Metastatic Lung Carcinoma in the Adrenal Gland (tissue), 1 donor: ENCODE results near the genes TRIM74 and DNAJC30.

DNA sequence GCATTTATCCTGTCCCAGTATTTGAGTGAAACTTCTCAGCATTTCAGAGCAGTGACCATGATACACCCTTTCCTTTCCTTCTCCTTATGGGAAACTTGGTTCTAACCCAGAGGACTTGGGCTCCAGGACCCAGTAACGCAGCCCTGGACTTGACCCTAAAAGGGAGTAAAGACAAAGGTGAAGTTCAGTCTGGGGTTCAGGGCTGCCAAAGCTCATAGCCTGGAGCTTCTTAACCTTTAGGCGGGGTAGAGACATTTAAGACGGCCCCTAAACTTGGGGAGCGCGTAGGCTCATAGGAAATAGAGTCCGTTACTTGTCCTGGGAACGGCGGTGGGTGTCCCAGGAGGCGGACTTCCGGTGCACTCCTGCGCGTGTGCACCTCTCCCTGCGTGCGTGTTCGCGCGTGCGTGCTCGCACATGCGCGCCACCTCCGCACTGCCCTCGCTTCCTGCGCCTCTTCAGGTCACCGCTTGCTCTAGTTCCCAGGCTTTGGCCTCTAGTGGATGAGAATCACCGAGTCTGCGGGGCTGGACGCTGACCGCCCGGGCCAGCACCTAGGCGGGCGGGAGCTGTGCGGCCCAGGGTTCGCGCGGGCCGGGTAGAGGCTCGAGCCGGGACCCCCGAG, 45.9 kb upstream of the POM121 start:
- PRO-cap = bidirectional peak, plus-strand start at position 435 of the sequence, minus-strand start at position 336 of the sequence

DNA sequence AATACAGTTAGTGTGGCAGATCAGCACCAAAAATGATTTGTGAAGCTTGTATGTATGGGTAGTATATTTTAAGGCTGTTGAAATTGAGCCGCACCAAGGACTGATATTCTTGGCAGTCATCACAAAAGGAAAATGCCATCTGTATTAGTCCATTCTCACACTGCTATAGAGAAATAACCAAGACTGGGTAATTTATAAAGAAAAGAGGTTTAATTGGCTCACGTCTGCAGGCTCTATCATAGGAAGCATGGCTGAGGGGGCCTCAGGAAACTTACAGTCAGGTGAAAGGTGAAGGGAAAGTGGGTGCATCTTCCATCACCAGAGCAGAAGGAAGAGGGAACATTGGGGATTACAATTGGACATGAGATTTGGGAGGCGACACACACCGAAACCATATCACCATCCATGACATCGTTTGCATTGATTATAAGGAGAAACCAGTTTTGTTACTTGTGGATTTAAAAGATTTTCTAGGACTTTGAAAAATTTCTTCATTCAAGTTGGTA, 42.9 kb upstream of the POM121 start:
- PRO-cap = no peak

GRCh38 chr7:72926008-72926986, 1.4 kb downstream of the POM121 start:
- PRO-cap = no peak

DNA sequence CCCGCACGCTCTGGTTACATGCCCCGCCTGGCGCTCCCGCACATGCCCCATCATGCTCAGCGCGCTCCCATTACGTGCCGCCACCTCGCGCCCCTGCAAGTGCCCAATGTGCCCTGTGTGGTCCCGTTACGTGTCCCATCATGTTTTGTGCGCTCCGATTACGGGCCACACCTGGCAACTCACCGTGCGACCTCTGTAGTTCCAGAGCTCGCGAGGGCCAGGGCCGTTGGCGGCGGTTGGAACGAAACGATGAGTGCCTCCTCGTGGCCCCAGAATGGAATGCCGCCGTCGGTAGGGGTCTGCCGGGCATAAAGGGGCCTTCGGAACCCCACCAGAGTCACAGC, at the start of gene TRIM74:
TSS of gene TRIM74 (minus strand) at position 58 of the 344 bp plus-strand sequence.
- PRO-cap = no peak

DNA sequence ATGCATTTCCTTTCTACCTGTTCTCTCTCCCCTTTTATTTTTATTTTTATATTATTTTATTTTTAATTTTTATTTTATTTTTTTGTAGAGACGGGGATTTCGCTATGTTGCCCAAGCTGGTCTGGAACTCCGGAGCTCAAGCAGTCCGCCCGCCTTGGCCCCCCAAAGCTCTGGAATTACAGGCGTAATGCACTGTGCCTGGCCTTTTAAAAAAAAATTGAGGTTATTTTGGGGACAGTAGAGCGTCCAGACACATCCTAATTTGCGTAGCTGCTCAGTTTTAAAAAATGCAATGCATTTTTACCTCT, 23.1 kb downstream of the SPDYE8 start:
- PRO-cap = no peak

- PRO-cap = no peak
These were observed 65.2 kb upstream of the SPDYE10 start for GRCh38 chr7:73220341-73220861.

DNA sequence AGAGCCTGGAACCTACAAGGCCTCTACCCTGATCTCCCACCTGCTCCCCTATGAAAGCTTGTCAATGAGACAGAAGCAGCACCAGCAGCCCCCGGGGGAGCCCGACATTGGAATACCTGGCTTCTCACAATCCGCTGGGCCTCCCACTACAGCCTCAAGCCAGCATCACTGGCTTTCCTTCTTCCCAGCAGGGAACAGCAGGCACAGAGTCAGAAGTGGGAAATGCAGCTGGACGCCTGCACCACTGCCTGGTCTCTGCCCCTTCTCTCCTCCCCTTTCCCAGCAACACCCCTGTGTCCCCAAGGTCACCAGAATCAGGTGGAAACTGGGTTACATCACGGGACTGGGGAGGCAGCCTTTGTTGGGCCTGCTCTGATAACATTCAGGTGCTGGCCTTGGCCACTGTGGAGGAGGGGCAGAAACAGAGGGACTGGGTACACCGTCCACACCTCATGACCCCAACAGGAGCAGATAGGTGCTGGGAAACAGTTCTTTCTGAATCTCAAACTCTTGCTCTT, 2.5 kb downstream of the TRIM50 start:
- PRO-cap = no peak

DNA sequence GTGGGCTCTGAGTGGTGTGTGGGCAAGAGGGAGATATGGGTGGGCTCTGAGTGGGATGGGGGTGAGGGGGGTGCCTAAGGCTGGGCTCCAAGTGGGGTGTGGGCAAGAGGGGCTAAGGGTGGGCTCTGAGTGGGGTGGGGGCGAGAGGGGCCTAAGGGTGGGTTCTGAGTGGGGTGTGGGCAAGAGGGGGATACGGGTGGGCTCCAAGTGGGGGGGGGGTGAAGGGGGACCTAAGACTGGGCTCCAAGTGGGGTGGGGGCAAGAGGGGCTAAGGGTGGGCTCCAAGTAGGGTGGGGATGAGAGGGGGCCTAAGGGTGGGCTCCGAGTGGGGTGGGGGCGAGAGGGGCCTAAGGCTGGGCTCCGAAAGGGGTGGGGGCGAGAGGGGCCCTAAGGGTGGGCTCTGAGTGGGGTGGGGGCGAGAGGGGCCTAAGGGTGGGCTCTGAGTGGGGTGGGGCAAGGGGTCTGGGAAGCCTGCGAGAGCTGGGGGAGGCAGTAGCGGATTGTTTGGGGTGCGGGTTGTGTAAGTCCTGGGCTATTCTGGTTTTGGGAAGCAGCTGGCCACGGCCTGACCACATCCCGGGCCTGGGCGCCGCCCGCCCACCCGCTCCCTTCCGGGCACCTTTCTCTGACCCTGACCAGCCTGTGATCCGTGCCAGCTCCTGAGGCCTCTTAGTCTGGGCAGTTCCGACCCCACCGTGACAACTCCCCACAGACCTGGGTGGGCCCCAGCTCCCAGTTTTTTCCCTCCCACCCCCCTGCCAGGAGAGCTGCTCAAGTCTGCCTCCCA, 22.1 kb upstream of the TBL2 start:
- PRO-cap = no peak

GRCh38 chr7:73683304-73683522, at the start of gene DNAJC30:
TSS of gene DNAJC30 (minus strand) at chr7:73683453.
- PRO-cap = bidirectional peak, plus-strand start at chr7:73683597, minus-strand start at chr7:73683418

DNA sequence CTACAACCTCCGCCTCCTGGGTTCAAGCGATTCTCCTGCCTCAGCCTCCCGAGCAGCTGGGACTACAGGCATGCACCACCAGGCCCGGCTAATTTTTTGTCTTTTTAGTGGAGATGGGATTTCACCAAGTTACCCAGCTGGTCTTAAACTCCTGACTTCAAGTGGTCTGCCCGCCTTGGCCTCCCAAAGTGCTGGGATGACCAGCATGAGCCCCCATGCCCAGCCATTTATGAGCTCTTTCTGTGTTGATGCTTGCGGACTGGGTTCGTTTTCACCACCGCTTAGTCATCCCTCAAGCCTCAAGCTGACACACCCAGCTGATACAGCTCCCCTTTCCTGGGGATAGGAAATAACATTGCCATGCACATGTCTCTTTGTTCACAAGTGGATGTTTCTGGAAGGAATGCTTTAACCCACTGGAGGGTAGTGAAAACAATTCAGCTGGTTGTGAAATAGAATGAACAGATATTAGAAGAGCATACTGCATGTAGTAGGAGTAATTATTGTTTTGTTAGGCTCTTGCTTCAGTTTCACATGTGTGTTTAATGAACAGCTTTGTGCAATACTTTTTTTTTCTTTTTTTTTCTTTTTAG, 8.4 kb upstream of the METTL27 start:
- PRO-cap = no peak

DNA sequence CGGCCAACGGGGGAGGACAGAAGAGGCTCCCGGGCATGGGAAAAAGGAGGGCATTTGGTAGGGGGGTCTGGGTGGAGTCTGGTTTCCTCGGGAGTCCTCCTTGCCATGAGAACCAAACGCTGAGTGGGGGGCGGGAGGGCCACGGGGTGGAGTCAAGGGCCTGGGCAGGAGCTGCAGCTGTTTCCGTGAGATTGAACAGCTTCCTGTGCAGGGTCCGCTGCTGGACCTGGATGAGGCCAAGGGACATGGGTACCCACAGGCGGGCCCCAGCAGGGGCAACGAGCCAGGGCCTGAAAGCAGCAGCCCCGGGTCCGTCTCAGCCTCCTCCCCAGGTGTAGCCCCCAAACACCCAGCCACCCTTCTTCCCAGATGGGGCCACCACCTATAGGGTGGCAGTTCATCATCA, 1.4 kb downstream of the ELN start:
- PRO-cap = no peak

DNA sequence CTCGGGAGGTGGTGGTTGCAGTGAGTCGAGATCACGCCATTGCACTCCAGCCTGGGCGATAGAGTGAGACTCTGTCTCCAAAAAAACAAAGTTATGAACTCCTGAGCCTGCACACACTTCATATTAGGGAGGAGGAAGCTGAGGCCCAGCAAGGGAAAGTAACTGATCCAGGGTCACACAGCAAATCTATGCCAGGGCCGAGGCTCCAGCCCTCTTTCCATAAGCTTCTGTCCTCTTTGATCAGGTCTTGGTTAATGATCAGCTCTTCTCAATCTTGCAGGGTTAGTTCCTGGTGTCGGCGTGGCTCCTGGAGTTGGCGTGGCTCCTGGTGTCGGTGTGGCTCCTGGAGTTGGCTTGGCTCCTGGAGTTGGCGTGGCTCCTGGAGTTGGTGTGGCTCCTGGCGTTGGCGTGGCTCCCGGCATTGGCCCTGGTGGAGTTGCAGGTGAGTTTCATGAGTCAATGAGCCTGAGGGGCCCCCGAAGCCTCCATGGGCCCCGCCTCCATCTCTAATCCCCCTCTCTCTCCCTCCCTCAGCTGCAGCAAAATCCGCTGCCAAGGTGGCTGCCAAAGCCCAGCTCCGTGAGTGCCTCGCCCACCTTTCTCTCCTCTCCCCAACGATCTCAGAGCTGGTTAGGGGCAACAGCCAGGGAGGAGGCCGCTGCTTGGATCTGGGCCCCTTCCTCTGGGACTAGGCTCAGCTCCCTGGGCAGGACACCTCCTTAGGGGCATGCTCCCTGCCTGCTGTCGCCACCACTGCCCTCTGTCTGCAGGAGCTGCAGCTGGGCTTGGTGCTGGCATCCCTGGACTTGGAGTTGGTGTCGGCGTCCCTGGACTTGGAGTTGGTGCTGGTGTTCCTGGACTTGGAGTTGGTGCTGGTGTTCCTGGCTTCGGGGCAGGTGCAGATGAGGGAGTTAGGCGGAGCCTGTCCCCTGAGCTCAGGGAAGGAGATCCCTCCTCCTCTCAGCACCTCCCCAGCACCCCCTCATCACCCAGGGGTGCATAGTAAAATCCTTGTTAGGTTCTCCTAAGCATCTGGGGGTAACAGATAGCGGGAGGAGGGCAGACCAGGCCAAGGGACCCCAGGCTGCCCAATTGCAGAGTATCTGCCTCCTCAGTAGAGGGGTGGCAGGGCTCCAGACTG, 23.6 kb upstream of the LIMK1 start:
- PRO-cap = unidirectional peak, minus-strand start at position 762 of the sequence

DNA sequence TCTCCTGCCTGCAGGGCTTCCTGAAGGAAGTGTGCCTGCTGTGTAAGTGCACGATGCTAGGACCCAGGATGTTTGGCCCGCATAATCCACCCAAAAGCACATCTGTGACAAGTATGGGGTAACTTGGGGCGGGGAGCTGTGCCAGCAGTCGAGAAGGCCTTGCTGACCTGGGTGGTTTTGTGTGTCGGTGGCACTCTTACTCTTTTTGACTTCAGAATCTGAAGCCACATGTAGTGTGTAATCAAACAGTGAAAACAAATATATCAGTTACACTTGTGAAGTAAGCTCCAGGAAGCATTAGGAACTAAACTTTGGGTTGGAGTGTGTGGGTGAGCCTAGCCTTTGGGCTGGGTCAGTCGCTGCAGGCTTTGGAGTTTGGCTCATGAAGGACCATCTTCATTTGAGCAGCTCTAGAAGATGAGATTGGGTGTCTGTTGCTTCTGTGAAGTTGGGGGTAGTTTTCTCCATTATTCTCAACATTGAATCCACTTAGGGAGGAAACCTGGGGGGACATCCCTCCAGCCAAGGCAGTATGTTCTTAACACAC, 14.3 kb downstream of the EIF4H start:
- PRO-cap = no peak

DNA sequence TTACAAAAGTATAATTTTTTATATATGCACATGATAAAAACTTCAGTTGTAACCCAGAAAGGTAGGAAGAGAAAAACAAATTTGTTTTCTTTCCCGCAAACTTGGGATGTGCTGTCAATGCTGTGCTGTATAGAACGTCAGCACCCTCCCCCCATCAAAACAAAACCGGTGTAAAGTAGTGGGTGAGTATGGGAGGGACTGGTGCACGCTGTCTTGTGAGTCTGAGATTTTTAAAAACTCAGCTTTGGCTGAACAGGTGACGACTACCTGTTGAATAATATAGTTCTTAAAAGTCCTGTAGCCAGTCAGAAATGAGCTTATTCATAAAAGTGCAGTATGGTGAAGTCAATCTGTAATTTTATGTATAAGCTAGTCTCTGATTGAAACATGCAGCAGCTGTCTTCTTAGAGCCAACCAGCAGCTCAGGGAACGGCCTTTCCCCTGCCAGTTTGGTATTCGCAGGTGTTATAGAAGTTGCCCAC, 16.8 kb downstream of the EIF4H start:
- PRO-cap = no peak

DNA sequence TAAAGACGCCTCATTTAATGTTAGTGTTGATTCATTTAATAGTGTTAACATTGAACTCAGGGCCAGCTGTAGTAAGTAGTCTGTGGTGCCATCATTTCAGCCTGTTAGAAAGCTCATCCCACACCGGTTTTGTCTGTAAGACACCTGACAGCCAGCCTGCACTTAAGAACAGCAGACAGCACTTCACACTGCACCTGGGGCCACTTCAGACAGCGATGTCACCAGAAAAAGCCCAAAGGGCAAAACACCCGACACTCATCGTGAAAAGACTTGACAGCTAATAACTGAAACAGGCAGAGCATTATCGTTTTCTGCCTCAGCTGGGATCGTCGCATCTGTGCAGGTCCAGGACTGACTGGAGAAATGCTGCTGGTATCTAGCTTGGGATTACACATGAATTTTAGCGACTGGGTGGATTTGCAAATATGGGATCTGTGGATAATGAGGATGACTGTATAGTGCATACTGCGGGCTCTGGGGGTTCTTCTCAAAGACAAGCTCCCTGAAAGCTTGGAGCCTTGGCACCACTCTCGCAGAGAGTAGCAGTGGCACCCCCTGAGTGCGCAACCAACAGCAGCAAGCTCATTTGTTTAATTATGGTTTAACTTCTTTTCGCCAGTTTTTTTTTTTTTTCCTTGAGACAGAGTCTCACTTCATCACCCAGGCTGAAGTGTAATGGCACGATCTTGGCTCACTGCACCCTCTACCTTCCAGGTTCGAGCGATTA, 16.6 kb upstream of the LAT2 start:
- PRO-cap = no peak

DNA sequence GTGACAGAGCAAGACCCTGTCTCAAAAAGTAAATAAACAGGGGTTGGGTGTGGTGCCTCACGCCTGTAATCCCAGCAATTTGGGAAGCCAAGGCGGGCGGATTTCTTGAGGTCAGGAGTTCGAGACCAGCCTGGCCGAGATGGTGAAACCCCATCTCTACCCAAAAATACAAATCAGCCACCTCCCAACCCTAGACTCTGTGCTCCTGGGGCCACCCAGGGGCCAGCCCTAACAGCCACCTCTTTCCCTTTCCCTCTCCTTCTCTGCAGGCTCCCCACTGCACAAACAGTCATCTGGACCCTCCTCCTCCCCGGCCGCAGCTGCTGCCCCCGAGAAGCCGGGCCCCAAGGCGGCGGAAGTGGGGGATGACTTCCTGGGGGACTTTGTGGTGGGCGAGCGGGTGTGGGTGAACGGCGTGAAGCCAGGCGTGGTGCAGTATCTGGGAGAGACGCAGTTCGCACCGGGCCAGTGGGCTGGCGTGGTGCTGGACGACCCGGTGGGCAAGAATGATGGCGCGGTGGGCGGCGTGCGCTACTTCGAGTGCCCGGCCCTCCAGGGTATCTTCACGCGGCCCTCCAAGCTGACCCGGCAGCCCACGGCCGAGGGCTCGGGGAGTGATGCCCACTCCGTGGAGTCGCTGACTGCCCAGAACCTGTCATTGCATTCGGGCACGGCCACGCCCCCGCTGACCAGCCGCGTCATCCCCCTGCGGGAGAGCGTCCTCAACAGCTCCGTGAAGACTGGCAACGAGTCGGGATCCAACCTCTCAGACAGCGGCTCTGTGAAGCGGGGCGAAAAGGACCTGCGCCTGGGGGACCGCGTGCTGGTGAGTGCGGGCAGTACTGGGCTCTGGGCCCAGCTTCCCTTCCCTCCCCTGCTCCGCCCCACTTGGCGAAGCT, 49.2 kb downstream of the CLIP2 start:
- PRO-cap = no peak

- PRO-cap = unidirectional peak, minus-strand start at chr7:74394856
These were observed 59.0 kb upstream of the GTF2IRD1 start for GRCh38 chr7:74394672-74395210.

GRCh38 chr7:74454224-74454580, 496 bp downstream of the GTF2IRD1 start:
- PRO-cap = bidirectional peak, plus-strand start at chr7:74454516, minus-strand start at chr7:74454060

- PRO-cap = no peak
These were observed 51.7 kb downstream of the GTF2IRD1 start for GRCh38 chr7:74505400-74505830.

DNA sequence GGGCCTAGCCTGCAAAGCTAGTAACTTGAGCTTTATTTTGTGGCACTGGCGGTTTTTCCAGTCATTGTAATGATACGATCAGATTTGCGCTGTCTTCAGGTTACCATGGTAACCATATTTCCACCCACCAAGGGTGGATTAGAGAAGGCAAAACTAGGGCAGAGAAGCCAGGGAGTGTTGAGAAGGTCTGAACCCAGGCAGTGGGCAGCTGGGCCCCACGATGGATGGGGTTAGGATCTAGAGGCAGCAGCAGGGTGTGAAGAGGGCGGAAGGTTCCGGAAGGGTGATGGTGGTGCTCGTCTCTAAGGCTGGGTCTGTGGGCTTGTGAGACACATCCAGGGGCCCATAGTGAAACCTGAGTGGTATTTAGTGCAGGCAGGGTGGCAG, 88.0 kb upstream of the GTF2I start:
- PRO-cap = no peak